ENCODE measurements around a stretch of chr10.

GRCh38 chr10:11145180-11145909 lies 127.7 kb downstream of the CELF2 start:
- PRO-cap = no peak
- RAMPAGE, long total RNA = no peak

DNA sequence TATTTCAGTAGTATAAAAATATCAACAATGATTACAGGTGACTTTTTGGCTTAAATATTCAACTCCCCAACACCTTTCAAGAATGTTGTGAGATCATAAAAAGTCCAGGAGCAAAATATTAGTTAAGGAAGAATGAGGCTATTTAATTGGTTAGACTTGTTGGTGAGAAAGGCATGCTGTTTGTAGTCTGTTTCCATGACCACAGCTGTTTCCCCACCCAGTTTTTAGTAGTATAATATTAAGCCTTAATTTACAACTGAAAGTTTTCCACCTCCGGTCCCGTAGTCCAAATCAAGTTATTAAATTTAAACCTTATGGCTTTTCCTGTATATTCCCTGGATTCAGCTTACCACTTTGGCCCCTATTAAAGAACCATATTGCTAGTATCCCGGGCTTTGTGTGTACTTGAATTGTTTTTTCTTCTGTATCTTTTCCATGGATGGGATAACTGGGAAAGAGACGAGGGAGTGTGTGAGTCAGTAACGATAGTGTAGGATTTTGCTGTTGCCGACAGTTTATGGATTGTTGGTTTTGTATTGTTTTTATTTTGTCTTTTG lies 133.3 kb downstream of the CELF2 start:
- PRO-cap = no peak
- RAMPAGE, long total RNA = no peak

- PRO-cap = bidirectional peak, plus-strand start at chr10:11165674, minus-strand start at chr10:11165561; bidirectional peak, plus-strand start at chr10:11165794, minus-strand start at chr10:11165780; bidirectional peak, plus-strand start at chr10:11165959, minus-strand start at chr10:11165864; bidirectional peak, plus-strand start at chr10:11166364, minus-strand start at chr10:11166321
- RAMPAGE, long total RNA = no peak
Observed at GRCh38 chr10:11165600-11166600, 148.2 kb downstream of the CELF2 start.

DNA sequence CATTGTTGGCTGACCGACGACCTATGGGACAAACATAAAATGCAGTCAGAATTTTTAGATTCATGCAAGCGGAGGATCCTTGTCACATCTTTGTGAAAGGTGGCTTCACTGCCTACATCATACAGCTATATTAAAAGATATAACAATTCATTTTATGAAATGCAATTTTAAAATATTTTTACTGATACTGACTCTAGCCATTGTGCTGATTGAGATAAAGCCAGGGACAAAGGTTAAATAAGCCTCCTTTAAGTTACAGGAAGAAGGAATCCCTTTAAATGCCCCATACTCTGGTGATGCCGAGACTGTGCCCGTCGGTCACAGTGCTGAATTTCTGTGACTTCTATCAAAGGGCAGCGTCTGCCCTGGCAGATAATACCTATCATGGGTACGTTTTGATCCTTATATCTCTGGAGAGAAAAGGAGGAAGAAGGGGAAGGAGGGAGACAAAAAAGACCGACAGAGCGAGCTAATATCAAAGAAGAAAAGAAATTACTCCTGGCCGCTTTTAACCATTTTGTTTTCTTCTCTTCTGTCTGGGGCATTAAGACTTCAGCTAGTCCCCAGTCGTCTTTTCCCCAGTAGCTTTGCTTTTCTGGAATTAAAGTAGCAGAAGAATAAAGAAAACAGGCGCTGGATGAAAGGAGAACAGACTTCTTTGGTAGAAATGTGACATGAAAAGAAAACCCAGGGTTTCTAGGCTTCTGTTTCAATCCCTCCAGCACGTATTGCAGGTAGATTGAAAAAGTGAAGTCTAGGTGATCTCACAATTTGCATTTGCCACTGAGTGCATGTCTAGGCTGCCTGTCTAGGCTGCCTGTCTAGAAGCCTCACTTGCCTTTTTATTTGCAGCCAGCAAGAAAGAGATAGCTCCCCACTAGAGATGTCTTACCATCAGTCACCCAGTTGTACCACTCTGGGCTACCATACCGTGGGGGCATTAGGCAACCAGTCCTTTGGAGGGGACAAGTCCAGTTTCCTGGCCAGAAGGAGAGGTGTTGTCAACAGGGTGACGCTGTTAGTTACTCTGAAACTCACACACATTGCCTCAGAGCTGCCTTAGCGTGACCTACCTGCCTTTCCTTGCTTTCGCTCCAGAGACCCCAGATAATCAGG lies 154.9 kb downstream of the CELF2 start:
- PRO-cap = no peak
- RAMPAGE, long total RNA = no peak

- PRO-cap = no peak
- RAMPAGE, long total RNA = no peak
Observed at GRCh38 chr10:11175505-11176310, 158.0 kb downstream of the CELF2 start.

GRCh38 chr10:11180212-11180889 lies 162.7 kb downstream of the CELF2 start:
- PRO-cap = no peak
- RAMPAGE, long total RNA = no peak

DNA sequence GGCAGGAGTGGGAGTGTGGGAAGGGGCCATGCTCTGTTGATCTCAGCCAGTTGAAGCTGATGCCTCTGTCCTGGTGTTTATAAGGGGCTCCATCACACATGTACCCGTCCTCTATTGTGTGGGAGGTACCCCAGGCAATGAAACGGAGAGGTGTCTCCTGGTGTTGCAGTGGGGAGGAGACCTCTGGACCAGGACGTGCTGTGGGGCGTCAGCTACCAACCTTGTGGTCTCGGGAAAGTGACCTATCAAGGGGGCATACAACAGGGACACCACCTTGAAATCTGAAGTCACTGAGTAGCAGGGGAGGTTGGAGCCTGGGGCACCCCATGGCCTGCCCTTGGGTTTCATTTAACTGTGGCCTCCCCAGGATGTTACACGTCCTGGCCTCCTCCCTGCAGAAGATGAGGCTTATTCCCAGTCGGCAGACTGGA lies 173.6 kb downstream of the CELF2 start:
- PRO-cap = no peak
- RAMPAGE, long total RNA = no peak

DNA sequence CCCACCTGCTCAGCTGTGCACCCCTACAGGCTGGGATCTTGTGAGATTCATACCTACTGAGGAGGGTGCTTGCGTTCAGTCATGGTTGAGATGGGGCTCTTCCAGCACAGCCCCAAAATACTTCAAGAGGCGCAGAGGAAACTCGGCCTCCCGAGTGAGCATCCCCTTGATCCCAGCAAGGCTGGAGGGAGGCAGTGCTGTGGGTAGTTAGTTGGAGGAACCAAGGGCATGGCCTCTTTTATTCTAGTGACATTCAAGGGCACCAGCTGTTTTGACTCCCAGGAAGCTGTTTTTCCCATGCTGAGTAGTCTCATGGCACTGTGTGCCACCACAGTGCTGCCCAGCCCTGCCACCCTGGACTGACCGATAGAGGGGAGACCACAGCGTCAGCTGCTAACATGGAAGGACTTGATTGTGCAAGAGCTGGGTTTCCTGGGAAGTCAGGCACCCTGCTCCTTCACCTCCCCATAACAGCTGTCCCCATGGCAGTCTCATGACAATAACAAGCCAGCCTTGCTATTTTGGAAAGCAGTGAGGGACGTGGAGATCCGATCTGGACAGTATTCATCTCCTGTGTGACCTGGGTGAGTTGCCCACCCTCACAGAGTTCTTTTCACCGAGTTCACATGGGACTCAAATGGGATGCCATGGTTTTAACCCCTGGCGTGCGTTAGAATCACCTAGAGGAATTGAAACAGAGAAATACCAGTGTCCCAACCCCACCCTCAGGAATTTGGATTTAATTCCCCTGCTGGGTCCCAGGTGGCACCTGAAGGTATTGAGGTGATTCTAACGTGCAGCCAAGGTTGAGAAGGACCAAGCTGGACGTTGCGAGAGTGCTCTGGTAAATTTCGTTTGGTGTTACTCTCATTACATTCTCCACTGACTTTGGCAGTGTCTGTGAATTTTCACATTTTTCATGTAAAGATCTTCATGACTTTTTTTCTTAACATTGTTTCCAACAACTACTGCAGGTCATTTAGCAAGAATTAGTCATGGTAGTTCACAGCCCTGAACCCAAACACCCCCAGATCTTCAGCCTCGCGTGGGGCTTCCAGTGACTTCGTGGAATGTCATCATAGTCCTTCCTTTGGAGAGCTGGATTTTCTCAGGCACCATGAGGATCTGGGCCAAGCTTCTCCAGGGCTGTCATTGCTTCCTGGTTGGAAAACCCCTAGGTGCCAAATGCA lies 174.8 kb downstream of the CELF2 start:
- PRO-cap = bidirectional peak, plus-strand start at position 804 of the sequence, minus-strand start at position 678 of the sequence
- RAMPAGE, long total RNA = no peak

DNA sequence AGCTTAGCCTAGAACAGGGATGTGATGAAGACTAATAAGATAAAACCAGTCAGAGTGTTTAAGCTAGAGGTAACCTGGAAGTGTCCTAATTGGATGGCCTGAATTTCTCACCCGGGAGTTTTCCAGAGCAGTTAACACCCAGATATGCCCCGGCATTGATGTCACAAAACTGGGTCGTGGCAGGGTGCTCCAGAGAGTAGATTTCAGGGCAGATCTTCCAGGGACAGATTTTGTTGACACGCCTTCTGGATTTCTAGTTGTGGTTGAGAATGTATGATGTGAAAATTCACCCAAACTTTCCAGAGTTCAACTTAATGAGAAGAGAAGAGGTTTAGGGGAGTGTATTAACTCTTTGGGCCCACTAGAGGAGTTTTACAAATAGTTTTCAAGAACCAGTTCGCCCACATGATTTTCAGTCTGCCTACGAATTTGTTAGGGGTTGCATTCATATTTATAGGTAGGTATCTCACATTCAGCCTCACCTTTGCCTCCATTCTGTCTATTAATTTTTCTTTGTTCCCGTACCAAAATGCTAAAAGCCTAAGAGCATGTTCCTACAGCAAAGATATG lies 182.2 kb downstream of the CELF2 start:
- PRO-cap = no peak
- RAMPAGE, long total RNA = no peak

GRCh38 chr10:11245459-11245952 lies 227.8 kb downstream of the CELF2 start:
- PRO-cap = no peak
- RAMPAGE, long total RNA = no peak

DNA sequence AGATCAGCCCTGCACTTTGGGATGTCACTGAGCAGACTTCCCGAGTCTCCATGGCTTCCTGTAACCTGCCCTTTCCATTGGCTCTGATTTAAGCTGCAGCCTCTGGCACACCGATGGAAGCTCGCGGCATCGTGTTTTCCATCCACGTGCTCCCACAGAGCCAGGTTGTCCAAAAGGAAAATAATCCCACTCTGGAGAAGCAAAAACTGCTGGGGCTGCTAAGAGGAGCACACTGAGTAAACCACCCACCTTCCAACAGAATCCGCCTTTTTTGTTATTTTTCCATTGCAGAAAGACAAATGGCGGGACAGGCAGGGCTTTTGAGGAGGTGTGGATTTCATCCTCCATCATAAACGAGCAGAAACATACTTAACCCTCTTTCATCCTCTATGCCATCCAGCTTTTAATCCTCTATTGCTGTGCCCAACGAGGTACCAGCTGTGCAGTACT lies 235.0 kb downstream of the CELF2 start:
- PRO-cap = no peak
- RAMPAGE, long total RNA = no peak

GRCh38 chr10:11403075-11403677 lies 208.3 kb downstream of the USP6NL start:
- PRO-cap = no peak
- RAMPAGE, long total RNA = no peak

DNA sequence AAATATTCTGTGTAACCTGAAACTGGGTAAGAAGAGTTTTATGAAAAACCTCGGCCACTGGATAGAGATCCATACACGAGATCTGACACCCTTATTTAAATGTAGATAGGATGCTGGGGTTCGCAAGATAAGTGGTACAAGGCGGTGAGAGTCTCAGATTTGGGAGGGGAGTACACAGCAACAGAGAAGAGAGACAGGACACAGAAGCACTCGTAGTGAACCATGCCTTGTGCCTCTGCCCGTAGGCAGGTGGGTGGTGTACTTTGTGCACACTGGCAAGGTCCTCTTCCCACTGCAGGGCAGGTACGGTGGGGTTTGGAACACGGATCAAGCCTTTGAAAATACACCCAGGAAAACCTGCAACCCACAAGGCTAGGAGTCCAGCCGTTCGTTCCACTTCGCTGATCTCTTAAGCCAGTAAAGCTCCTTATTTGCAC lies 162.8 kb downstream of the USP6NL start:
- PRO-cap = no peak
- RAMPAGE, long total RNA = no peak

DNA sequence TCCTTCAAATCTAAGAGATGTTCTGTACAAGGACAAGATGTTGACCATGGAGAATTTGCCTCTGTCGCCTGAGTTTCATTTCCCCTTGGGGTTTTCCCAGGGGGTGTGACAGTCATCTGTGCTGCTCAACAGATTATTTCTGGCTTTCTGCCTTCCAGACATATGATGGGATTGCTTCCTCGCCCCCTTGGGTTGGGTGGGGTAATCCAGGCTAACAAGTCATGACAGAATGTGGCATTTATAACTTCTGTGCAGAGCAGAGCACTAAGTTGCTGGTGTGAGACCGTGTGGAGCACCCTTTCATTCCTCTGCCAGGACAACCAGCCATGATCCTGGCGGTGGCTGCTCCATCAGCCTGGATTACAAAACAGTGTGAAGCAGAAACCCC lies 13.6 kb upstream of the USP6NL start:
- PRO-cap = no peak
- RAMPAGE, long total RNA = no peak

DNA sequence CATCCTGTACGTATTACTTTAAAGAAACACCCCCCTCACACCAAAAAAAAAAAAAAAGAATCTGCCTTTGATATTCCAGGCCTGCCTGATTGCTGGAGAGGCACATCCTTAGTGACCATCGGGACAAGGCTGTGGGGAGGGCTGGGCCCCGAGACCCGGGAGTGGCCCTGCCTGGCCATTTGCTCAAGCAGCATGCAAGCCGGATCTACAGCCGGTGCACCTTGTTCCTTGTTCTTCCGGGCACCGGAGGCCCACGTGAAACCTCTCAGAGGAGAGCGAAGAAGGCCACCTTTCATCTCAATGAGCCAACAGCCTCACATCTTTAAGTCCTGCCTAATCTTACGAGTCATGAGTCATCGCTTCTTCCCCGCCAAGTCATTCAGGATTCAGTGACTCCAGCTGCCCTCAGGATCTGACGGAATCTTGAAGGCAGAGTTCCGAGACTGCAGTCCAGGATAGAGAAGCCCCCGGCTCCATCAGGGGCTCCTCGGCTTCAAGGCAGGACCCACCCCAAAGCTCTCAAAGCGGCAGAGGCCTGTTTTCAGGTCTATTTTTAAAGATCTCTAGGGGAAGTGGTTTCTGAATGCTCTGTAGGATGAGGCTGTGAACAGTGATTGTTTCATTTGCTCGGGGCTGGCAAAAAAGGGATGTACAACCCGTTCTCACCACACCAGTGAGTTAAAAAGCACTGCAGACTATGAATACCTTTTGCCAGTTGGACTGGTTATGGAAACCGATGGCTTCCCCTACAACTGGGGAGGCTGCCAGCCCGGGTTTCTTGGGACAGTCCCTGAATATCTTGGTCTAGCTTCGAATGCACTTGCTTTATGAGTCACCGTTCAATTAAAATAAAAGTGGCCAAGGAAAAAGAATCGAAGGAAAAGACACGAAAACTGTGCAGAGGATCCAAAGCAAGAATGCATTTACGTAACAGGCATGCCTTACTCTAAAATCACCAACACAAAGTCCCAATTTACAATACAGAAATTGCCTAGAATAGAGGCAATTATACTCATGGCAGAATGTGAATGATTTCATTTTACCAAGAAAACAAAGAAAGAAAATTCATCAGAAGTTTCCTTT lies 57.2 kb upstream of the ECHDC3 start:
- PRO-cap = no peak
- RAMPAGE, long total RNA = no peak

- PRO-cap = no peak
- RAMPAGE, long total RNA = no peak
Observed at GRCh38 chr10:11742014-11742316, 217 bp upstream of the ECHDC3 start.

DNA sequence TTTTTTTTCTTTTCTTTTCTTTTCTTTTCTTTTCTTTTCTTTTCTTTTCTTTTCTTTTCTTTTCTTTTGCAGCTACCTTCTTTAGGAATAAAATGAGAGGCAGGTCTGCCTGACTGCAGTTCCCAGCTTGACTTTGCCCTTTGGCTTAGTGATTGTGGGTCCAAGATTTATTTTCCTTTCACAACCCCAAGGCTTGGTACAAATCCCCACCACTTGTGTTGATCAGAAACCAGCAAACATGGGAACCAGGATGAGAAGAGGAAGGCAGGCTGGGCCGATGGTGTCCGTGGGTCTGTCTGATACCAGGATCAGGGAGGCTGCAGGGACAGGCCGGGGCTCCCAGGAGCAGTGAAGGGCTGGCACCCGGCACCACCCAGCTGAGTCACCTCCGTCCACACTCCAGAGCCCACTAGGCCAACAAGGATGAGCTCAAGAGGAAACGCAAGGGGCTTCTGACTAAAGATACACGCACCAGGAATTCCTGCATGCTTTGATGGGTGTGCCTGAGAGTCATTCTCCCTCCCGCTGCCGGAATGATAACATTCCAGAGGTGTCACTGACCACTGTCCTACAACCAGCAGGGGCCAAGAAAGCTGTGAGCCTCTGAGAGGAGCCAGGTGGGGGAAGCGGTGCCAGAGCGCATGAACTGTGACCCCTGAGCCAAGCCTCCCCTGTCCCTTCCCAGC lies 29.4 kb upstream of the PROSER2 start:
- PRO-cap = unidirectional peak, minus-strand start at position 419 of the sequence
- RAMPAGE, long total RNA = no peak

DNA sequence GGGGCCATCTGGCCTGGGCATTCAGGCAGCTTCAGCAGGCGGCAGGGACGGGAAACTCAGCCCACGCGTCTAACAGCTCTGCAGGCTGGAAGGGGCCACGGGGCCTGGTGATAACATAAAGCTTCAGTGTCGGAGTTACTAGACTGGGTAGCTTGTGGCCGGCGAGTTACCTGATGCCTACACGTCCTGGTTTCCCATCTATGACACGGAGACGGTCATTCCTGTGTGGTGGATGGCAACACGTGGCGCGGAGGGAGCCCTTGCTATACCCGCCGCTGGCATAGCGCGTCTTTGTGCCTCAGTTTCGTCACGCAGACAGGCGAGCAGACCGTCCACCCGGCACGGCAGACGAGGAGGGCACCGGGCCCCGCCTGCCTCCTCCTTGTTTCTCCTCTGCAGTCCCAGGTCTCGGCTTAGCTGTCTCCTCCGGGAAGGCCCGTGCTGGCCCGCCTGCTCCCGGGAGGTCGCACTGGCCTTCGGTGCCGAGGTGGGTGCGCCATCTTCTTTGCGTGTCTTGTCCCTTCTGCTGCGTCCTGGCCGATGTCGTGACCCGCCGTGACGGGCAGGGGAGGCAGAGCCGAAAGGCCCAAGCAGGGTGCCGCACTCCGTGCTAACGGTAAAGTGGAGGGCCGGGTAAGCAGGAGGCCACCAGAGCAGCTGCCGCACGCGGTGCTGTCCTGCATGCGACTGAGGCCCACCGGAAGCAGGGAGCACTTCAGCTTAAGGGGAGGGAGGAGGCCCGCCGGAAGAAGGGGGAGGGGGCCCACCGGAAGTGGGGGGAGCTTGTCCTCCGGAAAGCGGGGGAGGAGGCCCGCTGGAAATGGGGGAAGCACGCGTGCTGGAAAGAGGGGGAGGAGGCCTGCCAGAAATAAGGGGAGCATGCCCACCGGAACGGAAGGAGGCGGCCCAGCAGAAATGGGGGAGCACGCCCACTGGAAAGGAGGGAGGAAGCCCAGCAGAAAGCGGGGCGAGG lies 71.1 kb downstream of the PROSER2 start:
- PRO-cap = no peak
- RAMPAGE, long total RNA = no peak

GRCh38 chr10:11958879-11959595 lies 83.6 kb downstream of the UPF2 start:
- PRO-cap = no peak
- RAMPAGE, long total RNA = no peak

DNA sequence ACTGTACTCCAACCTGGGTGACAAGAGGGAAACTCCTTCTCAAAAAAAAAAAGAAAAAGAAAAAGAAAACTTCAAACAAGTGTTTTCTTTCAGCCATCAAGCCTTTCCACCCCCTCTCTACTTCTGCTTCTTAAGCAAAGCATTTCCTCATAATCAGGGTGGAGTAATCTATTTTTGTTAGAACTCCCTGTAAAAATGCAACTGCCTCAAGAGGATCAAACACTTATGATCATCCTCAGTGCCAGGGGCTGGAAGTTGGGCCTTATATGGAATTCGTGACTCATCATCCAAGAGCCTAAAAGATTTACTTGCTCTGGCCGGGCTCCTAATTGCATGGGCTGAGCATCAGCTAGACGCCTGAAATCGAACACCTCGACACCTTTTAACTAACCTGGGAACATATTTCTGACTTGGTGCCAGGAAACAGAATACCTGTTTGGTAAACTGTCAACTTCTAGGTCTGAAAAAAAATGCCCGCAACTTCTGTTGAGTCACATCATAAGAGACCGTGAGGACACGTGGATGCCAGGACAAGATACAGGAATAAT lies 74.9 kb downstream of the CDC123 start:
- PRO-cap = no peak
- RAMPAGE, long total RNA = no peak

Measured in GM23338 (cell line).